A375 (cell line): ENCODE data around the gene CREM.

- RAMPAGE, long total RNA: no peak
These were observed 31.8 kb downstream of the ITGB1 start for GRCh38 chr10:32926091-32926697.

- RAMPAGE, long total RNA: no peak
These were observed 747 bp downstream of the ITGB1 start for GRCh38 chr10:32957148-32957818.

- RAMPAGE, long total RNA: no peak
These were observed 39.9 kb upstream of the ITGB1 start for GRCh38 chr10:32998011-32998247.

- RAMPAGE, long total RNA: no peak
These were observed 91.9 kb upstream of the ITGB1 start for GRCh38 chr10:33049852-33050391.

DNA sequence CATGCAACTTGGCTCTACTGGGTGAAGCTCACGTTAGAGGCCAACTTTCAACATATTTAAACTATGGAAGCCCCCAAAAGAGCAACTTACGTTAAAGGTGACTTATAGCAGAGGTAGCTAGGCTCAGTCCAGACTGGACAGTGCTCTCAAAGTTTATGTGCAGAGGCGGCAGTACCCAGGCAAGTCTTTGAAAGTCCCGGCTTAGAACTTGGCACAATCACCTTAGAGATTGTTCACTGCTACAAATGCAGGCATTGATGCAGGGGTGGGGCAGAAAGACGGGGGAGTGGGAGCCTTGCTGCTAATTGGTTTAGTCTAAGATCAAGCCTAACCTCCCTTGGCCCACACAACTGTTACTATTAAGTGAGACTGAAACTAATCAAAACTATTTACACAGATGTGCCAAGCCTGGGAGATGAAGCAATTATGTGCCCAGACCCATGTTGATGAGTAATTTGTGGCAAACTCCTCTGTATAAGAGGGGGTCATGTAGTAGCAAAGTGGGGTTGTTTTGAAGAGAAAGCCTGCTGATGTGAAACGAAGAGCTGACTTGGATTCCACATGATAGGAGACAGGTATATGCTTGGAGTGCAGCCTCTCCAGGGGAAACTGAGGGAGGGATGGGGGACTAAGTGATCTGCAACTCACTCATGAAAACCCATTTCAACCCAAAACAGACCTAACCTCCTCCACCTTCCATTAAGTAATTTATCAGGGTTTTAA is 178.2 kb upstream of the ITGB1 start:
- RAMPAGE, long total RNA: no peak

DNA sequence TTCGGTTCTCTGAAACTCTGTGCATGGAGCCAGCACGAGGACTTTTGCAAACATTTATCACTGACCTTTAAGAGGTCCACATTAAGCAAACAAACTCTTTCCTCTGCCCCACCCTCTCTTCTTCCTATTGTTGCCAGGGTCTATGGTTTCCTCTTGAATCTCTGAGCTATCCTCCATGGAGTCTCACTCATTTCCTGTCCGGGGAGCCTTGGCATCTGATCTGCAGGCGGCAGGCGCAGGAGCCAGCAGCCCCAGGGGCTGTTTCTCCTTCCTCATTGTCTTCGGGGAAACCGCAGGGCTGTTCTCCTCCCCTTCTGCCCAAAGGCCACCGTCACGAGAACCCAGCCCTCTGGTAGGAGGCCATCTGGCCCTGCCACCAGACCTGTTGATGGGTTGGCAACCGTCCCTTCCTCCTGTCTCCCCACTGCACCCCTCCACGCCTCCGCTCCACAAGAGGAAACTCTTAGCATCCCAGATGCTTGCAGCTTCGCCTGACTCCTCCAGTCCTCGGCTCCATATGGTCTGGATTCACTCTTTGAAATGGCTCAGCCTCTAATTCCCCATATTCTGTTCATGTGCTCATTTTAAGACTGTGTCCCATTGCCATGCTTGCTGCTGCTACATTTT is 327.3 kb upstream of the NRP1 start:
- RAMPAGE, long total RNA: no peak

DNA sequence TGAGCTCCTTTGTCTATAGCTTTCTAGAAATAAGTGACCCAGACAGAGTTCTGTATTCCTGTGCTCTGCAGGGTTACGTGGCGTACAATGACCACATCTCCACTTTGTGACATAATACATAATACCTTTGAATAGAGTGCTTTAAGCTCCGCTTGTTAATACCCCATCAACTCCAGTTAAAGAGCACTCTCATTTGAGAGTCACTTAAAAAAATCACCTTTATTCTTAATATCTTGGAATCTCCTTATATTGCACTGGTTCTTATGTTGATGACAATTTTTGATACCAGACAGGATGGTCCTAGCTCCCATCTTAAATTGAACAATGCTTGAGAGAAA is 619.0 kb downstream of the PARD3 start:
- RAMPAGE, long total RNA: no peak

- RAMPAGE, long total RNA: no peak
These were observed 388.0 kb downstream of the PARD3 start for GRCh38 chr10:34427085-34427539.

GRCh38 chr10:34452524-34453315 is 362.4 kb downstream of the PARD3 start:
- RAMPAGE, long total RNA: no peak

- RAMPAGE, long total RNA: no peak
These were observed 344.8 kb downstream of the PARD3 start for GRCh38 chr10:34470385-34470589.

- RAMPAGE, long total RNA: no peak
These were observed 104.8 kb downstream of the PARD3 start for GRCh38 chr10:34710194-34710814.

DNA sequence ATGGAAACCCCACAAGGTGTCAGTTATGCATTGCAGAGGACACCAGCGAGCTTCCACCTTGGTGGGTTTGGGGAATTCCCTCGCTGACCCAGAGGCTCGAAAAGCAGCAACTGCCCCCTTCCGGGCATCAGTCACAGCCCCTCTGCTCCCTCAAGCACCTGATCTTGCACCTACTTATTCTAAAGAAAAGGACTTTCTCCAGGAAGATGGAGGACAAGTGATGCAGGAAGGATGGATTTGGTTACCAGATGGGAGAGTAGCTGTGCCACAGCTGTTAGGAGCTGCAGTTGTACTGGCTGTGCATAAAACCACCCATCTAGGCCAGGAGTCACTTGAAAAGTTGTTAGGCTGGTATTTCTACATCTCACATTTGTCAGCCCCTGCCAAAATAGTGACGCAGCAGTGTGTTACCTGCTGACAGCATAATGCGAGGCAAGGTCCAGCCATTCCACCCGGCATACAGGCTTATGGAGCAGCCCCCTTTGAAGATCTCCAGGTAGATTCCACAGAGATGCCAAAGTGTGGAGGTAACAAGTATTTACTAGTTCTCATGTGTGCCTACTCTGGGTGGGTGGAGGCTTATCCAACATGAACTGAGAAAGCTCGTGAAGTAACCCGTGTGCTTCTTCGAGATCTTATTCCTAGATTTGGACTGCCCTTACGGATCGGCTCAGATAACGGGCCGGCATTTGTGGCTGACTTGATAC is 116.4 kb downstream of the CUL2 start:
- RAMPAGE, long total RNA: no peak

DNA sequence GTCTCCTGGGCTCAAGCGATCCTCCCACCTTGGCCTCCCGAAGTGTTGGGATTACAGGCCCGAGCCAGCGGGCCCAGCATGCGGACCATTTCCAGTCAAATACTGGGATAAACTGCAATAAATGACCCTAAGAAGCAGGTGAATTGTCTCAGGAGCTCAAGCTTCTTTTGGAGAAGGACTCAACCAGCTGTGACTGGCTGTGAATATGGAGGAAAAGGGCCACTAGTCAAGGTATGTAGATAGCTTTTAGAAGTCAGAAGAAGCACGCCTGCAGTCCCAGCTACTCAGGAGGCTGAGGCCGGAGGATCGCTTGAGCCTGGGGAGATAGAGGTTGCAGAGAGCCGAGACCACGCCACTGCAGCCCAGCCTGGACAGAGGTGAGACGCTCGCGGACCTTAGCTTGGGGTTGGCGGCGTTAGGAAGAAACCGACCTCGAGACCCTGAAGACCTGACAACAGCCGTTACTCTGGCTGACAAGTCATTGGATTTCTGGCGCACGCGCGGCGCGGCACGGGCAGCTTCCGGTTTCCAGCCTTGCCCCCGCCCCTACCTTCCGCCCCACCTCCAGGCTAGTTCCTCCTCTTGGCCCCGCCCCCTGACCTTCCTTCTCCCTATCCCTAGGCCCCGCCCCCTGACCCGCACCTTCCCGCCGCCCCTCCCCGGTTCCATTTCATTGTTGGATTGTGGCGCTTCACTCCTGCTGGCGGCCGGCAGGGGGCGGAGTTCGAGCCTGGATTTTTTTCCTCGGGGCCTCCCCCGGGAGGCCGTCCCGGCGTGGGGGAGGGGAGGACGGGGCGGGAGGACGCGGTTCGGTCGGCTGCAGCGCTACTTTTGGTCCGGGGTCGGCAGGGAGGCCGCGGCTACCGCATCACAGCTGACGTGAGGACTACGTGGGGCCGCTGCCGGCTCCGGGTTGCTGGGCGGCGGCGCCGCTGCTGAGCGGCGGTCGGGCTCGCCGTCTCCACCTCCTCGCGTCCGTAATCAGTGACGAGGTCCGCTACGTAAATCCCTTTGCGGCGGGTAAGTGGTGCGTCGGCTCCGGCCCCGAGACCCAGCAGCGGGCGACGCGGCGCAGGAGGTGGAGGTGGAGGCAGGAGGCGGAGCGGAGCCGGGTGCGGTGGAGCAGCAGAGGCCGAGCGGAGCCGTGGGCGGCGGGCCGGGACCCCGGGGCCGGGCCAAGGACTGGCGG is at the start of gene CREM:
CREM (plus strand) TSS at position 673 of the 1,189 bp plus-strand sequence.
- RAMPAGE, long total RNA: no peak

- RAMPAGE, long total RNA: no peak
These were observed 64.8 kb downstream of the CREM start for GRCh38 chr10:35191258-35191958.

DNA sequence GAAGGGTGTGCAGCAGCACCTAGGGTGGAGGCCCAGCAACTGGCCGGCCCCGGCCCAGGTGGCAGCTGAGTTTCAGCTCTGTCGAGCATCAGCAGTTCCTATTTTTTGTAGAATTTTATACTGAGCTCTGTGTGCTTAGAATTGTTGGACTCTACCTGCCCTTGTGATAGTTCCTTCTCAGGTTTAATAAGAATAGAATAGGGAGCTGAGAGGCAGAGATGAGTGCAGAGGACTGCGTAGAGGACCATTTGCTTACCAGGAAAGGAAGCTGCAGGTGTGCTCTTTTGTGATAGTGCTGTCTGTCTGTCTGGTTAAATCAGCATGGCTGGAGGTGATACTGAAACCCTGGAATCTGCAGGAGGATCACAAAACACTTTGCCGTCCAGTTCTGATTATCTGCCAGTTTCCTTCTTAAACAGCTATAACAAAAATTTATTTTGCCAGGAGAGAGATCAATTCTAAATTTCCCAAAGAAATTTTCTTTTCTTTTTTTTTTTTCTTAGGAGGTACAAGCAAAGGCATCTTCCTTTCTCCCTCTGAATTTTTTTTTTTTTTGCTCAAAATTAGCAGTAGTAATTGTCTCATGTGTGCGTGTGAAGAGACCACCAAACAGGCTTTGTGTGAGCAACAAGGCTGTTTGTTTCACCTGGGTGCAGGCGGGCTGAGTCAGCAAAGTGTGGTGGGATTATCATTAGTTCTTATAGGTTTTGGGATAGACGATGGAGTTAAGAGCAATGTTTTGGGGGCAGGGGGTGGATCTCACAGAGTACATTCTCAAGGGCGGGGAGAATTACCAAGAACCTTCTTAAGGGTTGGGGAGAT is 64.9 kb downstream of the CCNY start:
- RAMPAGE, long total RNA: no peak

DNA sequence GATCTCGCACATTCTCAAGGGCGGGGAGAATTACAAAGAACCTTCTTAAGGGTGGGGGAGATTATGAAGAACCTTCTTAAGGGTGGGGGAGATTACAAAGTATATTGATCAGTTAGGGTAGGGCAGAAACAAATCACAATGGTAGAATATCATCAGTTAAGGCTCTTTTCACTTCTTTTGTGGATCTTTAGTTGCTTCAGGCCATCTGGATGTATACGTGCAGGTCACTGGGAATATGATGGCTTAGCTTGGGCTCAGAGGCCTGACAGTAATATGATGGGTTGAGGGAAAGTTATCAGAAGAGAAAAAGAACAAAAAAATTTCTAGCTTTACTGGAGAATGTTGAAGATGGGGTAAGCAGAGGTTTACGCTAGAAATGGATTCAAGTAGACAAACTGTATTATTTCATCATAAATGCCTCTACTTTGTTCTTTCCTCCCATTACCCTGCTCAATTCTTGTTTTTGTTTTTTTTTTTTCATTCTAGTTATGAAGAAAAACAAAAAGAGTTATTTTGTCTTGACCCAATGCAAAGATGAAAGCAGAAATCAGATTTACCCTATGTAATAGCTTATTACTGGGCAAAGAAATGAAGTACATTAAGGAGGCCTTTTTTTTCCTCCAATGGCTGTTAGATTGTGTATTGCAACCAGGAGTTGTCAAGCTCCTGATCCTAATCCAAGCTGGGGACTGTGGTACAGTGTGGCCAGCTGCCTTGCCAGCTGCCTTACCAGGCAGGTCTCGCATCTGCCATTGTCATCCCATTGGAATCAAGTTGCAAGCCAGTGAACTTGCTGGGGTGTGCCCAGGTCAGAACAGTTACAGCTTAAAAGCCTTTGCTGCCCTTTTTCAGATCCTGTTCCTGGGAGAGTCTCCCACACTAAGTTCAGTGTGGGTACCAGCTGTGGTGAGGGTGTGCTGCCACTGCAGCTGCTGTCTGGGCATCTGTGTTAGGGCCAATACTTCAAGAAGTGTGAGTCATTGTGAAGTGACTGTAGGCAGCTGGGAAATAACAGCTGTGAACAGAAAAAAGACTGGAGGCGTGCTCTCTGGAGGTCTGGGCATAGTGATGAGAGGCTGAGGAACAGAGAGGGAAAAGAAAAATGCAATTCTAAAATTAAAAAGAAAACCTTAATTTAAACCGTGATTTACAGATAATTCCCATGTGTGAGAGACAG is 72.6 kb downstream of the CCNY start:
- RAMPAGE, long total RNA: no peak

DNA sequence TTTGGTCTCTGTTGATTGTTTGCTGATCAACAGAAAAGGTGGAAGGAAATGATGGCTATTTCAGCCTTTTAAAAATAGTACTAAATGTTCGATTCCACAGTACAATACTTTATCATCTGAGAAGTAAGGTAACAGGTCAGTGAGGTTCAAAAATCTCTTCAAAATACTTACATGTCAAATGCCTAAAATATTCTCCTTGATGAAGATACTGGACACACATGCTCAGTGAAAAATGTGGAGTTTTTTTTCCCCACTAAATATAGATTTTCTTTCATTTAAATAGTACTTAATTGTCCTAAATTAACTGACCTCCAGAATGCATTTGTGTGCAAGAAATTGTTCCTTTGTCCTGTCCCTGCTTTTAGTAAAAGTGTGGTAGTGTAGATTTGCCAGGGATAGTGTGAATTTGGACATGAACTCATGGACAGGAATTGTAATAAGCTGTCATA is 109.9 kb downstream of the CCNY start:
- RAMPAGE, long total RNA: no peak

GRCh38 chr10:35447396-35448645 is 111.5 kb downstream of the CCNY start:
- RAMPAGE, long total RNA: no peak

DNA sequence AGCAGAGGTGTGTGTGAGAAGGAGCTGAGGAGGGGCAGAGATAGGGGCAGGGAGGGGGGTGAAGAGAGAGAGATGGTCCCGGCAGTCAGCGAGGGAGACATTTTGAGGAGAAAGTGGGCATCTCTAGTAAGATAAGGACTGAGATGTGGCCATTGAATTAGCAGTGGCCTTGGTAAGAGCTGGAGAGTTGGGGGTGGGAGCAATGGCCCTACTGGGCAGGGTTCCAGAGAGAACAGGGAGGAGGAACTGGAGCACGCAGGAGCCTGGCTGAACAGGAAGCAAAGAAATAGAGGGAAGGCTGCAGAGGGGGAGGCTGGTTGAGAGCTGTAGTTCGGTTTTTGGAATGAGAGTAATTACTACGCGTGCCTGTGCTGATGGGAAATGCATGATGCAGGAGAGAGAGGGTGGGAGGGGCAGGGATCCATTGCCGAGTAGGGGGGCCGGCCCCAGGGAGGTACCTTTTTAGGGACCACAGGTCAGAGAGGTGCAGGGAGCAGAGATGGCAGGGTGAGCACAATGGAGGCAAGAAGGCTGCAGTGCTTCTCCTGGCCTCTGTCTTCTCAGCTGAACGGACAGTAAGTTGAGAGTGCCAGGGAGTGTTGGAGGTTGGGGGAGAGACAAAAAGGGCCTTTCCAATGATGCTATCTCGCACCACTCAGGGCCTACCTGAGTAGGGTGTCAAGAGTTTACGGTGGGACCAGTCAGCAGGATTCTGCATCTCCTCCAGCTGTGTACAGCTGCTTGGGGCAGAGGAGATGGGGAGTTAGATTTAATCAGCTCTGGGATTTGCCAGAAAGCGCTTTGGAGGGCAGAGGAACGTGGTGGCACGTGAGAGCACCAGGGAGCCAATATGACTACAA is 113.2 kb downstream of the CCNY start:
- RAMPAGE, long total RNA: no peak

GRCh38 chr10:35469973-35470434 is 133.7 kb downstream of the CCNY start:
- RAMPAGE, long total RNA: no peak